Epithelial cell of alveolus of lung (primary cell): ENCODE data around the gene ZNF302.

DNA sequence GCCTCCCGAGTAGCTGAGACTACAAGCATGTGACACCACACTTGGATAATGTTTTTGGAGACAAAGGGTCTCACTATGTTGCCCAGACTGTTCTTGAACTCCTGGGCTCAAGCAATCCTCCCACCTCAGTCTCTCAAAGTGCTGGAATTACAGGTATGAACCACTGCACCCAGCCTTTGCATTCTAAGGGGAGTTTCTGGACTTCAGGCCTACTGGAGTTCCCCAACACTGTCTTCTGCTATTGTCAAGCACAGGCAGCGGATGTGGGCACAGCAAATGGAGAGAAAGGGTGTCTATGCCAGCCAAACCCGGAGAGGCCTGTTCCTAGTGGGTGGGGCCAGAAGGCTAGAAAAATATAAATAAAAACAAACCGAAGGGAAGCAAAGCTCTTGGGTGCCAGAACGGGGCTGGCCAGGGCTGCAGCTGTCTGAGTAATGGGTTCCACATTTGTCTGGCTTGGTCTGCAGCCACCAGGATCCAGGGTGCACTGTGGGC, 6.2 kb downstream of the CEBPA start:
- RAMPAGE, long total RNA, result no peak
- RRBS, result no CpG with 5 or more reads among the region's 5 CpGs

DNA sequence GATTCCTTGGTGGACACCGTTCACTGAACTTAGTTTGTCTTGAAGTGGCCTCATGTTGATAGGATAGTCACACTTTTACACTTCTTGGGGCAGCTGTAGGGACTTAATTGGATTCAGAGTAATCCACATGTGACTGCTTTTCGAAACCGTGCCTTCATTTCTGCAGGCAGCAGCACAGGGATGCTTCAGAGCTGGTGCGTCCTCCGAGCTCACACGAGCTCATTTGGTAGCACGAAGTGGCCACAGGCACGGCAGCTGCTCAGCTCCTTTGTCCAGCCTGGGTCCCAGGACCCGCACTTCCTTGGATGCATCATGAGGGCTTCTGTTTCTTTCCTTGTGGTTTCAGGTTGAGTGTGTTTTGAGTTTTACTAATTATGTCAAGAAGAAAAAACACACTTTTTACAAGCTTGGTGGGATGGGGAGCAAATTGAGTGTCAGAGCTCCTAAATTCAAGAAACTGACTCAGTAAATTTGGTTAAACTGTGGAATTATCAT, 4.6 kb downstream of the CEBPG start:
- RAMPAGE, long total RNA, result no peak
- RRBS, result no CpG with 5 or more reads among the region's 9 CpGs

GRCh38 chr19:33403245-33404189, 30.0 kb downstream of the CEBPG start:
- RAMPAGE, long total RNA, result no peak
- RRBS, result no CpG with 5 or more reads among the region's 23 CpGs

DNA sequence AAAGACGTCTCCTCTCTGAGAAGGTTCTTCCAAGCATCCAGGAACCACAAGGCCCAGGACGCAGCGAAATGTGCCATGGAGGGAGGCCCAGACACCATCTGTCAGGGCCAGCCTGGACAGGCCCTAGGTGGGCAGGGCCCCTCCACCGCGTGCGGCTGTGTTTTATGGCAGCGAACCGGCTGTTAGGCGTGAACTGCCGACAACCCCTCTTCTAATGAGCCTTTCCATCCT, 53.2 kb downstream of the CEBPG start:
- RAMPAGE, long total RNA, result no peak
- RRBS, result no CpG with 5 or more reads among the region's 10 CpGs

DNA sequence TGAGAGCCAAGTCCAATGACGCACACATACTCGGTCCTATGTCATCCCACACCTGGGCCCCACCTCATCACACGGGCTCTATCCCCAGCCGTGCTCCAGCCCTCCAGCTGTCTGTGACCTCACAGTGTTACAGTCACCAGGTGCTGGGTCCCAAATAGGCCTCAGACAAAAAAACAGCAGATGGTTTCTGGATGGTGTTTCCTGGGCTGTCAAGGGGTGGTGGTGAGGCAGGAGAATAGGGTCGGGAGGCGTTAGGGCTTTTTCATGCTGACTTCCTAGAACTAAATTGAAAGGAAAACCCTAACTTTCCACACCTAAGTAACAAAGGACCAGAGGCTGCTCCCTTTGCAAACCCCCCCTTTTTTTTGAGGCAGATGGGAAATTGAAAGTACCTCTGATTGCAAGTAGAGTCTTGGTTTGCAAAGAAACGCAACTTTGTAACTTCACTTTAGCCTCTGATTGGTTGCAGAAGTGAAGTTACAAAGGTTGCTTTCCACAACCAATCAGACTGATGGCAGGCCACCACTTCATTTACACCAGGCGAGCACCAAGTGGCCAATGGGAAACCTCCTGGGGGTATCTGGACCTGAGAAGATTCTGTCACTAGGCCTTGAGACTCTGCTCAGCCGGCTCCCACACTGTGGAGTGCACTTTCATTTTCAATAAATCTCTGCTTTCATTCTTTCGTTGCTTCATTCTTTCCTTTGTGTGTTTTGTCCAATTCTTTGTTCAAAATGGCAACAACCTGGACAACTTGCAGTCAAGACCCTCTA, 19.2 kb downstream of the PEPD start:
- RAMPAGE, long total RNA, result no peak
- RRBS, result no CpG with 5 or more reads among the region's 10 CpGs

GRCh38 chr19:33520617-33521200, 882 bp downstream of the PEPD start:
- RAMPAGE, long total RNA, result no peak
- RRBS, result no CpG with 5 or more reads among the region's 5 CpGs

DNA sequence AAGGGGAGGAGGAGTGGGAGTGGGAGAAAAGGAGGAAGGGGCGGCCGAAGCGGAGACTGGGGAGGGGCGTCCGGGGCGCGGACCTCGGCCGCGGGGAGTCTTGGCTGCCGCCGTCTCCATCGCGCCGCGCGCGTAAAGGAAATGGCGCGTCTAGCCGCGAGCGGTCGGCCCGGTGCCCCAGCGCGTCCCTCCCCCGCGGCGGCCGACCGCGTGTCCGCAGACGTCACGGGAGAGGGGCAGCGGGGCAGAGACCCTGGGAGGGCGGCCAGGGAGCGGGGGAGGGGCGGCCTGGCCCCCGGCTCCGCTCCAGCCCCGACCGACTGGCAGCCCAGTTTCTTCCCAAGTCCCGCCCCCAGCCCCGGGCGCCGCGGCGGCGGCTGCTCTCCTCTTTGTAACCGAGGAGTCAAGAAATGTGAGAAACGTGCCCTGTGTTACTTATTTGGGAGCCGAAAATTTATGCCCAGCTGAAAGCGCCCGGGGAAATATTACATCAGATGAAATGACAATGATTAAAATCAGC, 918 bp upstream of the KCTD15 start:
- RAMPAGE, long total RNA, result no peak
- RRBS, result 1% methylated on average over 19 of the region's 56 CpGs

DNA sequence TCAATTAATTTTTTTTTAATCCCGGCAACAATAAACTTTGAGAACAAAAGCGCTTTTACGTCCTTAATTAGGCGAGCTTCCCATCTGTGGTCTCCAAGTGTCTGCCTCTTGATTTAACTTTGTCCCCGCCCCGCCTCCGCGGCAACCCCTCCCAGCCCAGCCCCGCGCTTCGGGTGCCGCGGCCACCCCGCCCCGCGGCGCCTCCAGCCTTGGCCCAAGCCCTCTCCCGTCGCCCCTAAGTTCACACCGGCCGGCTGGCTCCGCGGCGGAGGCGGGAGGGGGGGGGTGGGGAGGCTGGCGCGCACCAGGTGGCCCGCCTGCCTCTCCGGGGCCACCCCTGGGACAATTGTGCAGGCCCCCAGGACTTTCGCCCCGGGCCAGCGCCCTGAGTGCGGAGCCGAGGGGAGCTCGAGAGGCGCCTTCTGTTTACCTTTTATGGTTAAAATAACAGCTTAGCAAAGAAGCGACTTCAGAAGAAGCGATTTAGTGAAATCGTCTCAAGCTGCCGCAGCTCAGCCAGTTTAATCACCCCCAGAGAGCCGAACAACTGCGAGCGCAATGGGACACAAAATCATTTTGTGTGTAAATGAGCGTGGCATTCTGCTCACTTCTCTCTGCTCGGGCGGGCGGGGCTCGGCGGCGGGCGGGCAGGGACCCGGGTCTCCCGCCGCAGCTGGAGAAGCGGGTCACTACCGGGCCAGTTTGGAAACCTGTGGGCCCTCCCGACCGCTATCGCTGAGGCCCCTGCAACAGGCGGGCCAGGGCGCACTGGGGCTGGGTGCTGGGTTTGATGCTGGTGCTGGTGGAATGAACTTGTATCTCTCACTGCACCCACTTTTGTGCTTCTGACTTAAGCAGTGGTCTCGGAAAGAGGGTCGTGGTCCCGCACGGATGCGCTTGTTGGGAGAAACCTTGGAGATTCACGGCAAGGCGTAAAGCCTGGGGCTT, 1.4 kb downstream of the KCTD15 start:
- RAMPAGE, long total RNA, result no peak
- RRBS, result 1% methylated on average over 6 of the region's 68 CpGs

- RAMPAGE, long total RNA, result no peak
- RRBS, result no CpG with 5 or more reads among the region's 7 CpGs
These were observed 2.1 kb downstream of the KCTD15 start for GRCh38 chr19:33798761-33799270.

DNA sequence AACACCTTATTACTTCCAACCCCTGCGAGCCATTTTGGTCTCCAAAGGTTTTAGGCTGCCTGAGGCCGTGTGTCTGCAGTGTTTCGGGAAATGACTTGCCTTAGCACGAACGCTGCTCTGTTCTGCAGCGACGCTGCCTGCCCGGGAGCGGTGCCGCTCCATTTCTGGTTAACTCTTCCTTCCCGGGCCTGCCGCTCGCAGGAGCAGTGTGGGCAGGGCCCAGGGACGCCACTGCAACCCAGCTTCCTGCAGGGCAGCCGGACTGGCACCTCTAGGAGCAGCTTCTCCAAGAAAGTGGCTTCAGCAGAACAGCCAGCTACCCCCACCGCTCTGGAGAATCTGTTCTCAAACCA, 72.1 kb downstream of the KCTD15 start:
- RAMPAGE, long total RNA, result no peak
- RRBS, result 3% methylated on average over 6 of the region's 16 CpGs

- RAMPAGE, long total RNA, result no peak
- RRBS, result no CpG with 5 or more reads among the region's 16 CpGs
These were observed 87.5 kb downstream of the KCTD15 start for GRCh38 chr19:33883843-33884807.

DNA sequence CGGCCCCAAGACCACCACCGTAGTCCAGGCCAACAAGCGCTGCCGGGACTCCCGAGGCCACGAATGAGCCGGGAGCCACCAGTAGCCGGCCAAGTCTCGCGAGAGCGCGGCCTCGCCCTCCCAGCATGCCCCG, 137 bp upstream of the LSM14A start:
- RAMPAGE, long total RNA, result no peak
- RRBS, result 2% methylated on average over 4 of the region's 14 CpGs

- RAMPAGE, long total RNA, result no peak
- RRBS, result no CpG with 5 or more reads among the region's 5 CpGs
These were observed 1.3 kb downstream of the LSM14A start for GRCh38 chr19:34173641-34174022.

DNA sequence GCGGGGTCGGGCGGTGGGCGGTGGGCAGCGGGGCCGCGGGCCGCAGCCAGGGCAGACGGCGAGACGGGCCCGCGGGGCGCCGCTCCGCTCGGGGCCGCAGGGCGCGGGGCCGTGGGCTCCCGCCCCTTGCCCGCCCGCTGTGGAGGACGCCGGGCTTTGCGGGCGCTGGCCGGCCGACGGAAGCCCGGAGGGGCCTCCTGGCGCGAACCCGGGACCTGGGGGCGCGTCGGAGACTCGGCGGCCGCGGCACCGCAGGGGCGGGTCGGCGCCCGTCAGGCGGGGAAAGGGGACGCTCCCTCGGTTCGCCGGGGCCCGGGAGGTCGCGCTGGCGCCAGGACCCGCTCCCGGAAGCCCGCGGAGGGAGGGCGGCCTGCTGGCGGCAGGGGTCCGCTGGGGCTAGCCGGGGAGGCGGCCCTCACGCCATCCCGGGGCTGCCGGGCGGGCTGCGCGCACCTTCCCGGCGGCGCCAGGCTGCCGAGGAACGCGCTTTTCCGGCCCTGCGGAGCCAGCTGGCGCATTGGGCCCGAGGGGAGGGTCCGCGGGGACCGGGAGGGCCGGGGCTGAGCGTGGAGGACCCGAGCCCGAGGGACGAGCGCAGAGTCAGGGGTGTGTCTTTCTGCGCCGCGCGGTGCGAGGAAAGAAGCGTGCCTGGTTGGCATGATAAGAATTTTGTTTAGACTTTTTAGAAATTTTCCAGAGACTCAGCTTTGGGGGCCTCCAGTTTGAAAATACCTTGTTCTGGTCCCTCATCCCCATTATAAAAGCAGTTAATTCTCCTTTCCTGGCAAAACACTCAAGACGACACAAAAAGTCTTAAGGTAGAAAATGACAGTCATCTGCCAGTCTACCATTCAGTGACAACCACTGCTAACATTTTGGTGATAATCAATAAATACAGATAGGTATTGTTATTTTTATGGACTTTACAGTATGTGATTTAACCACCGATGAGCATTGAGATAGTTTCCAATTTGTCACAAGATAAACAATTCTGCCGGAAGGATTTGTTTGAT, 607 bp downstream of the GARRE1 start:
- RAMPAGE, long total RNA, result no peak
- RRBS, result 1% methylated on average over 23 of the region's 99 CpGs

- RAMPAGE, long total RNA, result no peak
- RRBS, result no CpG with 5 or more reads among the region's 10 CpGs
These were observed 10.3 kb downstream of the GARRE1 start for GRCh38 chr19:34264632-34265147.

- RAMPAGE, long total RNA, result no peak
- RRBS, result no CpG with 5 or more reads among the region's 11 CpGs
These were observed 46.0 kb downstream of the GARRE1 start for GRCh38 chr19:34300410-34300696.

- RAMPAGE, long total RNA, result no peak
- RRBS, result no CpG with 5 or more reads among the region's 1 CpG
These were observed 32.7 kb upstream of the GPI start for GRCh38 chr19:34332340-34332741.

DNA sequence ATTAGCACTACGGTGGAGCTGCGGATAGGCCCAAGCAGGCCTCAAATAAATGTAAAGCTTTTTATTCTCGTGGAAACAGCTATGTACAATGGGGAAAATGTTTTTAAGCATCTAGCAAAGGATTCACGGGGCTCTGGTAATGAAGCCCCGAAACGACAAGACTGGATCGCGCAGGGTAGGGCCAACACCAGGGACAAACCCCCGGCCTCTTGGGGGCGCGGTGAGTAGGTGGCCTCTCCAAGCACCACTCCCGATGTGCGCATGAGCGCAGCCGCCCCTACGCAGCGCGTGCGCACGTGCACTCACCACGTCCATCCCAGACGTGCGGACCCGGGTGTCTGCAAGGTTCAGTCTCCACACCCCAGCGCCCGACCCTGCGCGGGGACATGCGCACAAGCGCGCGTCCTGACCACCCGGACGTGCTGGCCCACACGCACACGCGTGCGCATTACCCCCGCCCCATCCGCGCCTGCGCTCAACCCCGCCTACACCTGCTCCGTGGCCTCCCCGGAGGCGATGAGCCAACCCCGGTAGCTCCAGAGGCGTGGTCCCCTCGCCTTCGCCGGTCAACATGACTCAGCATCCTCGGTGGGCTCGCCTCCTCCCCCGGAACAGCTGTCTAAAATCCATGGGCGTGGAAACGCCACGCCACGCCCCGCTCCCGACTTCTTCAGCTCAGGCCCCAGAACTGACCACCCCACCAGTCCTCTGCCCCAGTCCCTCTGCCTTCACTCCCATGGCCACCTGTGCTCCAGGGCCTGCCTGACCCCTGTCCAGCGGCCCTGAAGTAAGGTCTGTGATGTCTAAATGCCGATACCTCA, 5.8 kb upstream of the GPI start:
- RAMPAGE, long total RNA, result no peak
- RRBS, result under 1% methylated on average over 18 of the region's 62 CpGs

DNA sequence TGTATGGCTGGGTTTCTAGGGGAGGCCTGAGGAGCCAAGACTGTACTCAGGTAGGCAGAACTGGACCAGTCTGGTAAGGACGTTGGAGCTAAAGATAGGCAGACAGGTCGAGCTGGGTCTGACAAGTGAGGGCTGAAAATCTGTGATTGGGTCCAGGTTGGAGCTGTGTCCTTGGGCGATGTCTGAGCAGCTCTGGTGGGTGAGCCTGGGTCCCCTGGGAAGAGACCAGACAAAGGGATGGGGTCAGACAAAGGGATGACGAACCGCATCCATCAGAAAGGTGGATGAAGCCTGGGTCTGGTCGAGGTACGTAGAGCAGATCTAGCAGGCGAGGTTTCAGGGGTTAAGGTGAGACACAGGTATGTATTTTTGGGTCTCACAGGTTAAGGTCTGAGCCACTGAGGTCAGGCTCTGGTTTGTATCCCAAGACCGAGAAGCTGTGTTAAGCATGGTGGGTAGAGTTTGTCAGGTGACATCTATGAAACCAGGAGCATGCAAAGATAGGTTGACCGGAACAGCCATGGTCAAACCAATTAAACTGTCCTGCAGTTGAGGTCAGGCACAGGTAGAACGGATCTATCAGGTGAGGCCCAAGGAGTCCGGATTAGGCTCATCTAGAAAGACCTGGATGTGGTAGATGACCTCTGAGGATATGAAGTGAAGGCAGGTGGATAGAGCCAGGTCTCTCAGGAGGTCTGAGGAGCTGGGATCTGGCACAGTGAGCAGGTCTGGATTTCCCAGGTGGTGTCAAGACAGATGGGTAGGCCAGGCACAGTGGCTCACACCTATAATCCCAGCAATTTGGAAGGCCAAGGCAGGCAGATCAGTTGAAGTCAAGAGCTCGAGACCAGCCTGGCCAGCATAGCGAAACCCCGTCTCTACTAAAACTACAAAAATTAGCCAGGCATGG, 19.3 kb downstream of the GPI start:
- RAMPAGE, long total RNA, result no peak
- RRBS, result 97% methylated on average over 3 of the region's 15 CpGs

- RAMPAGE, long total RNA, result no peak
- RRBS, result under 1% methylated on average over 27 of the region's 86 CpGs
These were observed at the start of gene ZNF302 for GRCh38 chr19:34677151-34678081. TSS of gene ZNF302 (plus strand) at chr19:34677678.